Pericardium (tissue), 1 donor: ENCODE results near the genes ZBTB2 and SCAF8.

DNA sequence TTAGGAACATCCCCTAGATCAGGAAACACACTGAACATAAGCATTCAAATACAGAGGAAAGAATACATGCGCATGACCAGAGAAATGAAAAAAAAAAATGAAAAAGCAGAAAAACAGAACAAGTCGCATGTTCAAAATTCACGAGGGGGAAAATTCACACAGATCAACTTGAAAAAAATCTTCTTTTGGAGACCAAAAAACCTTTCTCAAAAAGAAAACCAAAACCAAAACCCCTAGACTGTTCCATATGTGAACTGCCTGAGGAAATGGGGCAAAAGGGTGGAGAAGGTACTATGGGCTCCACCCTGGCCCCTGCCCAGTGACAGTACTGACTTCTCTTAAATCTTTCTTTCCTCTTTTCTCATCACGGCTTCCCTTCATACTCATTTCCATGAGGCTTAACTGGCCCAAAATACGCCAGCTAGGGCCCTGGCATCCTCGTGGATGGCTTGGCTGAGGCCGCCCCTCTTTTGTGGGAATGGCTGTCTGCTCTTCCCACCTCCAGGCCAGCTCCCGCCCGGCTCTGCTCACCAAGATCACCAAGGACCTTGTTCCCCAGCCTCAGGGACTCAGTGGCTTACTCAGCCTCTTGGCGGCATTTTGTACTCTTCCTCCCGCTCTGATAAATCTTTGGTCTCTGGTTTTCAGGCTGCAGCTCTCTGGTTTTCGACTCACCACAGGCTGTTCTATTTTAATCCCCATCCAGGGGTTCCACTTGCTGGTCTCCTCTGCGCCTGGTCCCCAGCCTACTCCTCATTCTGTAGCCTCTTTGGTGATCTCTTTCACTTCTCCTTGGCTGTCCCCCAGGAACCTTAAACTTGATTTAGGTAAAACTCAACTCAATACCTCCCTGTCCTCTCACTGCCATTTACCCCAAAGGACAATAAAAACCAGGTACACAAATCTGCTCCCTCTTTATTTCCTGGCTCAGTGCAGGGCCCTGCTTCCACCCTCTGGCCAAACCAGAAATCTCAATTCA, 11.0 kb downstream of the ZBTB2 start:
- RRBS = no CpG with 5 or more reads among the region's 13 CpGs

DNA sequence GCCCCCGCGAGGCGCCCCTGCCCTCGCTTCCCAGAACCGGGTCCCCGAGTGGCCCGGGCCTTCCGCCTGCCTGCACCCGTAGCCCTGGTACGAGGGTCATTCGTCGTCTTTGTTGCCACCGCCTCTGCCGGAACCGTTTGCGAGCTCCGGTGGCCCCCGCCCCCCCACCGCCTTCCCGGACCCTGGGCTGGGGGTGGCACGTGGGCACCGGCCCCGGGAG, 270 bp downstream of the ZBTB2 start:
- RRBS = 2% methylated on average over 12 of the region's 23 CpGs

DNA sequence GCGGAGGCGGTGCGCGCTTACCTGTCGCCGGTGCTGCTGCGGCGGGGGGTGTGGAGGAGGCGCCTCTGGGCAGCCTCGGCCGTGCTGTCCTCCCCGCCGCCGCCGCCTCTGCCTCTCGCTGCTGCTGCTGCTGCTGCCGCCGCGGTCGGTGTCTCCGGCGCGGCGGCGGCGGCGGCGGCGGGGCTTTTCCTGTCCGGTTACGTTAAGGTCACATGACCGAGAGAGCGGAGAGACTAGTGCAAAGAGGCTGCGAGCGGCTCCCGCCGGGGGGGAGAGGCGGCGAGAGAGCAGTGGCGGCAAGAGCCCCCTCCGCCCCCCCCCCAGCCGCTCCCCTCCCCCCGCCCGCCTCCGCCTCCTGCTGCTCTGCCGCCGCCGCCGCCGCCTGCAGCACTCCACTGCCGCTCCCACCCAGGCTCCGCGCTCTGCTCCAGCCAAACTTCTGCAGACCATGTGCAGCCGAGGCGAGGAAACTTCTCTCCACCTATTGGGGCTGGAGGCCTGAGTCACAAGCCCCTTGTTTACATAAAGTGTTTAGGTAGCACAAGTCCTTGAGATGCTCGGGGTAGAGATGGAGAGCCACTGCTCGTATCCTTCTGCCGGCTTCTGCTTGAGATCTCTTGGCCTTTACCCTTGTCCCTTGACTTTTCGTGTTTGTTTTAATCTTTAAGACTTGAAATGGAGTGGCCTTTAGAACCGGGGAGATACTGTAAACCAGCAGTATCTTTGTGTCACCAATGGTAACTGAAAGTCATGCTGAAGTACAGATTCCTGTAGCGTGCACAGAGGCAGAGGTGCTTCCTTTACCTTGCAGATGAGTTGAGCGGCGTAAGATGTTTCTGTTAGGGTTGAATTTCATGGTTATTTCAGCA, at the start of gene ZBTB2:
ZBTB2 (minus strand) TSS at position 161 of the 869 bp plus-strand sequence.
- RRBS = 2% methylated on average over 19 of the region's 63 CpGs

- RRBS = no CpG with 5 or more reads among the region's 9 CpGs
These were observed 99.0 kb downstream of the CCDC170 start for GRCh38 chr6:151592635-151593343.

DNA sequence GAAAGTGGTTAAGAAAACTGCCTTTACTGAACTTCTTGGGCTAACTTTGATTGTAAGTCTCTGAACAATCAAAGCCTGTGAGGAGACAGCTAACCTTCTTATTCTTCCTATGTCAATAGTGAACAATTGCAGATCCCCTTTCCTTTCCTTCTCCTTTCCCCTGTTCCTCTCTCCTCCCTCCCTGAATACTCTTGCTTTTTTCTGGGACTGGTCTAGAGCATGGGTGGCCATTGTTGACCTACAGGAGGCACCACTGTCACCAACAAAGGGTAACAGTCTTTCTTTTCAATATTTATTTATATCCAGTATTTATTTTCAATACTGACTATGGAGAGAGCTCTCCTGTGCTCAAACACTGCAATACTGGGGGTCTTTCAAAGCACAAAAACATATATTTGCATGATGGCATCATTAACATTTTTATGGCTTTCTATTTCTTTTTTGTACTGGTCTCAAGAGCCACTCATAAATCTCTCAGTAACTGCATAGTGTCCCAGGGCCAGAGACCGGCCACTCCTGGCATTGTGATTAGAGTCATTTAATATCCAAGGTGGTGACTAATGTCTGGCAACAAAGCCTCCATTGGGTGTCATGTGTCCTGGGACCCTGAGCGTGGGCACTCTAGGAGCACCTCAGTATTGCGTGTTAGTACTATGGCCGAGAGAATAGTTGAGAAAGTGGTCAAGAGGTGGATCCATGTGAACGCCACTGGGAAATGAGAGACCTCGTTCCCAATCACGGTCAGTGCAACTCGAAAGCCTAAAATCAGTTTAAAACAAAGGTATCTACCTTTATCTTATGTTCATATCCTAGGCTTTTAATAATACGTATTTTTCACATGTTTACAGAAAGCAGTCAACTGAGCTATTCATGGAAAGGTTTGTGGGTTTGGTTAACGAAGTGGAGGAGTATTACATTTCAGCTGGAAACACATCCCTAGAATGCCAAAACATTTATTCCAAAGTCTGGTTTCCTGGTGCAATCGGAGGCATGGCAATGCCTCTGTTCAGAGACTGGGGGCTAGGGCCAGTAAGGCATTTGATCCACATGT, 2.9 kb upstream of the ESR1 start:
- RRBS = no CpG with 5 or more reads among the region's 11 CpGs

- RRBS = 89% methylated on average over 4 of the region's 8 CpGs
These were observed 6.4 kb downstream of the ESR1 start for GRCh38 chr6:151813826-151814287.

DNA sequence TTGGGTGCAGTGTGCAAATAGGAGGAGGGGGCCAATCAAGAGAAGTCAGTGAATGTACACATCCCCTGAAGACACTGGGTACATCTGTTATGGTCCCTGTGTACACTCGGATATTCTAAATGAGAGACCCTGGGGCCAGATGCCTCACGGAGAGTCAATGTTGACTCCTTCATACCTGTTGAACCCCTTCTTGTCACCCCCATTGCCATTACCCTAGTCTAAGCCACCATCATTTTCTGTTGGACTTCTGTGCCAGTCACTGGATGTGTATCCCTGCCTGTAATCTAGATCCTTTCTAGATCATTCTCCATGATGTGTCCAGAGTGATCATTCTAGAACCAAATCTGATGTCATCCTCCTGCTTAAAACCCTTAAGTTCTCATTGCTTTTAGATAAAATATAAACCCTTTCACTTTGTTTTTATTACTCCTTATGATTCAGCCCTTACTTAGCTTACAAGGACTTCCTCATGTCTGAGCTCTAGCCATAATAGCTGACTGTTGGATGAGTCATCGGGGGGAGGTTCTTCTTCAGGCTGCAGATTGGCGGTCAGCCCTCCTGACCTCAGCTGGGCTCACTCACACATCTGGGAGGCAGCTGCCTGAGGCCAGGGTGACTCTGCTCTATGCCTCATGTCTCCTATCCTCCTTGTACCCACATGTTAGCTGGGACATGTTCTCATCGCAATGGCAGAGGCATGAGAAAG, 287.5 kb downstream of the ESR1 start:
- RRBS = no CpG with 5 or more reads among the region's 5 CpGs

DNA sequence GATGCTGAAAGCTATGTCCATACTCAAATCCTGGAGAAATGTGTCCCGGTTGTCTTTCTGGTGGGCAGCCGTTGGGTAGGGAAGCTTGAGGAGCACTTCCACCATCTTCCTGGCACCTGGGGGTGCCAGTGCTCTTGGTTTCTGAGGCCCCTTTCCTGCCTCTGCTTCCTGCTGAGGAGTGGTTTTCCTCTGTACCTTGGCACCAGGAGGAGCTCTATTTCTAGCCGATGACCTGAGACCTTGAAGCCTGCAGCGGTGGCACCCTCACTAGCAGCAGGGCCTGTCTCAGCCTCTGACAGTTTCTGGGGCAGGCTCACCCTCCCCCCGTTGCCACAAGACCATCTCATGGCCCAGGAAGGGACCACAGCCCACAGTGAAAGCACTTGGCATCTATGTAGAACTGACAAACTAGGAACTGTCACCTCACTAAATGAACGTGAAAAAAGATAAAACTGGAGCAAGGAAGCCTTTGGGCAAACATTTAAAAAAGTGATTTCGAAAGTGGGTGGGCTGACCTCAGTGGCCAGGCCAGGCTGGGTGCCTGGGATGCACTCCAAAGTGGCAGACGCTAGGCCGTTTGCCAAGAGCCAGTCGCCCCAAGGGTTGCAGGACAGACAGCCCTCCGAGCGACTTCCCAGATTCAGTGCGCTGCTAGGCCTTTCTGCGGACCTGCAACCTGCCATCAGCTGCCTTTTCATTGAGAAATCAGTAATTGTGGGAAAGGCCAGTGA, 303.5 kb downstream of the ESR1 start:
- RRBS = no CpG with 5 or more reads among the region's 14 CpGs

GRCh38 chr6:152184742-152185850, 377.6 kb downstream of the ESR1 start:
- RRBS = no CpG with 5 or more reads among the region's 13 CpGs

DNA sequence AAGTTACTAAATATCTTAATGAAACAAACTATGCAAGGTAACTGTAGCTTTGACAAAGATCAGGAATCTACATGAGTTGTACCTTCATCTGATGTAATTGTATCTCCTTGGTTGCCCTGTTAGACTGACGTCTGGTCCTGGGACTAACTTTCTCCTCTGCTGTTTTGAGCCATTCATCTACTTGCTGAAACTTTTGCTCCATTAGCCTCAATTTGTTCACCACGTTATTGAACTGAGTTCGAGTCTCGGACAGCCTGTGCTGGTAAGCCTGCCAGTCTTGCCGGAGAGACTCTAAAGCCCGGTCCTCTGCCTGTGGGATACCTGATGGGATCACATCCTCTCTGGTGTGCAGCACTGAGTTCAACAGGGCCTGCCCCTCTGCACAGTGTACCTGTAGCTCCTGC, 282.6 kb downstream of the SYNE1 start:
- RRBS = no CpG with 5 or more reads among the region's 6 CpGs

- RRBS = no CpG with 5 or more reads among the region's 7 CpGs
These were observed 64.8 kb downstream of the SYNE1 start for GRCh38 chr6:152572222-152572845.

- RRBS = 1% methylated on average over 20 of the region's 70 CpGs
These were observed 597 bp upstream of the FBXO5 start for GRCh38 chr6:152983186-152984090.

DNA sequence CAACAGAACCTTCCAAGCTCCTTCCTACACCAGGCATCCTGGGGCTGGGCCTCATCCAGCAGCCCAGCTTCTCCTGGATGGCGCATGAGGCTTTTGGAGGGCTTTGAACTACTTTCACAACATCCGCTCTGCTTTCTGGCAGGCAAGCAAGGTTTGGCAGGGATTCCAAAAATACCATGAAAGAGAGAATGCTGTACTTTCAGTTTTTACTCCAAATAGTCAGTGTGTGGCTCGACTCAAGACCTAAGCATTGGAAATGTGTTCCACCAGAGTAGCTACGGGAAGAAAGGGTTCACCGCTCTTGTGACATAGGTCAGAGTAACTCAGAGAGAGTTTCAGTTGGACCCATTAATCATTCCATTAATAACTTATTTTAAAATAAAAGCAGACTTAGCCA, 125.4 kb downstream of the OPRM1 start:
- RRBS = no CpG with 5 or more reads among the region's 5 CpGs

DNA sequence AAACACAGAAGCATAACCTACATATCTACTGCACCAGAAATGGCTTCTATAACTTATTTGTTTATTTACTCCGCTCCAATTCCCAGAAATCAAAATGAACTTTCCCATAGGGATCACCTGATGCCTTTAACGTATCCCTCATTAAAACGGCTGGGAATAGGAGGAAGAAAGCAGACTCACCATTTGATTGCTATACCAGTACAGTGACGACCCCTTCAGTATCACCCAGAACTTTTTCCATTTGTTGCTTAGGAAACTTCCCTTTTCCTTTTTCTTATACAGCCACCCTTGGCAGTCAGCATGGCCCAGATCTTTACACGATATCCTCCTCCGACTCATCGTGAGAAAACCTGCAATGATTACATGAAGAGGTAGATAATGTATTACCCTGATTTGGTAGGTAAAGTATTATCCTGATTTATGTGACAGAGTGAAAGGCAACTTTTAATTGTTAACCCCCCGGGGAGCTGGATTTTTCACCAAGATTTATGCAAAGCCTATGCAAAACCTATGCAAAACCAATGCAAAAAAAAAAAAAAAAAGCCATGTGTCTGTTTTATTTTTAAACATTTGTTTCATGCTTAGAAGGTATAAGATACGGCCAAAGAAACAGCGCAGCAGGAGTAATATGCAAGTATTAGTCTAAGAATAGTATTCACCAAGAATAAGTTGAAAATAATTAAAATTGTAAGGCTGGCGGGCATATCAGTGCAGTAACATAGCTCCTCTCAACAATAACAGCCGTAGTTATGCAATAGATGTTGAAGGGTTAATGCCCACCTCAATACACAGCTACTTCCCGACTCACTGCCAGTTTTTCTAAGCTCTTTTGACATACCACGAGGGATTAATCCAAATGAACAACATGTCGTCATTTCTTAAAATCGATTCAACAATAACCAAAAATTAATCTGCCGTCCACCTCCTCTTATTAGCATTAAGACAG, 109.9 kb downstream of the IPCEF1 start:
- RRBS = no CpG with 5 or more reads among the region's 17 CpGs

GRCh38 chr6:154247357-154247969, 109.1 kb downstream of the IPCEF1 start:
- RRBS = no CpG with 5 or more reads among the region's 6 CpGs

DNA sequence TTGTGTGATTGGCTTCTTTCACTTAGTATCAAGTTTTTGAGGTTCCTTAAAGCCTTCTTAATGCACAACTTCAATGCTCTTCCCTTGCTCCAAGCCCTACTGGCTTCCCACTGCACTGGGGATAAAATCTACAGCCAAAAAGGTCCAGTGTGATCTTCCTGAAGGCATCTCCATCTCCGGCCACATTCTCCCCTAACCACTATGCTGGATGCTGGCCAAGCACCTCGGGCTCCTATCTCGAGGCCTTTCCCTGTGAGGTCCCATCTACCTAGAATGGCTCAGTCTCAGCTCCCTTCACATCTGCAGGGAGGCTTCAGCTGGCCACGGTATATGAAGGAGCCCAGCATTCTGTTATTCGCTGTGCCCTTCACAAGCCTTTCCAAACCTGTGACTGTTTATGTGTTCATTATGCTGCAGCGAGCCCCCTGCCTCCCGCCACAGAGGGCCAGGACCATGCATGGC, 48.0 kb downstream of the CNKSR3 start:
- RRBS = no CpG with 5 or more reads among the region's 7 CpGs

DNA sequence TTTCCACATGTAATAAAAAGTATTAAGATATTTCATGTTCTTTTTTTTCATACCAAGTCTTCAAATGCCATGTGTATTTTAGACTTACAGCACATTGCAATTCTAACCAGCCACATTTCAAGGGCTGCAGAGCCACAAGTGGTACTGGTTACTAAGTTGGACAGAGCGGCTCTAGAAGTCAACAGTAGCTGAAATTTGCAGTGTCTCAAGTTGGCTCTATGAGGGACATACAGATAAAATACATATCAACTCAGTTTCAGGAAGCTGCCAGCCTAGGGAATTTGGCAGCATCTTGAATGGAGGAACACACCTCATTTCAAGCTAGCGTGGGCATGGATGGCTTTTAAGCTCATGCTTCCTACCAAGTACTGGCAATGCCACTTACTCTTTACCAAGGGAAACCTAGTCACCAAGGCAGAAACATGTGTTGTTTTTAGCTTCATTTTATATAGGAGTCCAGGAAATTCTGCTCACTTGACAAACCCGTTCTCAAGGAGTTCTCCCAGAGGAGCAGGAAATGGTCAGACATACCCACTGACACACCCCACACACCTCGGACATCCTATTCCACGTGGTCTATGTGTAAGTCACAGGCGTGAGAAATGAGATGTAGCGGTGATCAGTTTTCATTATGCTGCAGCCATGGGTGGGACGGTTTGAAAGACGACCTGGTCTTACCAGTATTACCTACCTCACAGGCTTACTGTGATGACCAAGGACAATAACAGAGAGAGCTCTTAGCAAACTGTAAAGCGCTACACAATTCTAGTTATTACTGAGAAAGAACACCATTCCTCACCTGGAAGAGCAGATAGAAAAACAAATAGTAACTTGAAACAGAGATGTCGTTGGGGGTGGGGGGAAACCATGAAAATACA, 2.0 kb downstream of the CNKSR3 start:
- RRBS = no CpG with 5 or more reads among the region's 11 CpGs

- RRBS = no CpG with 5 or more reads among the region's 3 CpGs
These were observed 1.5 kb downstream of the CNKSR3 start for GRCh38 chr6:154509159-154509297.

GRCh38 chr6:154732665-154733572, at the start of gene SCAF8:
TSS of gene SCAF8 (plus strand) at chr6:154733416.
- RRBS = 1% methylated on average over 33 of the region's 78 CpGs

- RRBS = no CpG with 5 or more reads among the region's 7 CpGs
These were observed 61.8 kb downstream of the SCAF8 start for GRCh38 chr6:154794860-154795546.